Choroid plexus epithelial cell (primary cell): ENCODE measurements around a stretch of chr20.

- RRBS, result no CpG with 5 or more reads among the region's 6 CpGs
Observed at GRCh38 chr20:3917710-3918466, 28.7 kb downstream of the PANK2 start.

DNA sequence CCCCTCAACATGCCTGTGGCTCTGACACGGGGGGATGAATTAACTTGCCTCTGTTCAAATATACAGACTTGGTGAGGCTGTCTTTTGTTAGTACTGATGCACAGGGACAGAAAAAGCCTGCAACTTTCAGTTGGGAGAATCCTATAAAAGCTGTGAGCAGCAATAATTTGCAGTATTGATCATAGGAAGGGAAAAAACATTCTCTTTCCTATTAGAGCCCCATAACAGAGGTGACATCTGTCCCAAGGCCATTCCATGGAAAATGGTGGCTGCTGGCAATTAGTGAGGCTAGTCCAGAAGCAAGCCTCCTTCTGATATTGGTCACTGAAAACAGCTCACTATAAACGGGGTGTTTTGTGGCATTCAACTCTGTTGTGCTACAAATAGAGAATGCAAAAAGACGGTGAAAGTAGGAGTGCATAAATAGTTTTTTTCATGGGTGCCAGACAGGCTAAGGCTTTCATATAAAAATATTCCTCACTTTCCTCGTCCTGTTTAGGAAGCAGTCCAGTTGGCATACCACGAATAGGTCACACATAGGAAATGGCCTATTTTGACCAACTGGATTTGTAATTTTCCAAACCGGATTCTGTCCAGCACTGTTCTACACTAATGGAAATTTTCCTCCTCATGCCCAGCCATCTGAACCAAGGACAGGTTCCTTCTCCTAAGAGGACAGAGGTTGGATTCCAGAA, 42.8 kb downstream of the PANK2 start:
- RRBS, result no CpG with 5 or more reads among the region's 6 CpGs

- RRBS, result no CpG with 5 or more reads among the region's 15 CpGs
Observed at GRCh38 chr20:3933960-3935062, 45.1 kb downstream of the PANK2 start.

GRCh38 chr20:4244690-4245467, 4.2 kb downstream of the ADRA1D start:
- RRBS, result no CpG with 5 or more reads among the region's 10 CpGs

DNA sequence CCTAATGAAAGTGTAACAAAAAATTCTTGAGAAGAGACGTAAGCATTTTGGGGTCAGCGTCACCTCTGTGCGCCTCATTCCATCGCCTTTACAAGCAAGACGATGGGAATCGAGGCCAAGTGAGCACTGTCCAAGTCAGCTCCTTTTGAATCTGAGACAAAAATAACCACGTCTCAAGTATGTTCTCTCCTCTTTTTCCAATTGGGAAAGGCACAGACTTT, 47.9 kb upstream of the ADRA1D start:
- RRBS, result no CpG with 5 or more reads among the region's 7 CpGs

DNA sequence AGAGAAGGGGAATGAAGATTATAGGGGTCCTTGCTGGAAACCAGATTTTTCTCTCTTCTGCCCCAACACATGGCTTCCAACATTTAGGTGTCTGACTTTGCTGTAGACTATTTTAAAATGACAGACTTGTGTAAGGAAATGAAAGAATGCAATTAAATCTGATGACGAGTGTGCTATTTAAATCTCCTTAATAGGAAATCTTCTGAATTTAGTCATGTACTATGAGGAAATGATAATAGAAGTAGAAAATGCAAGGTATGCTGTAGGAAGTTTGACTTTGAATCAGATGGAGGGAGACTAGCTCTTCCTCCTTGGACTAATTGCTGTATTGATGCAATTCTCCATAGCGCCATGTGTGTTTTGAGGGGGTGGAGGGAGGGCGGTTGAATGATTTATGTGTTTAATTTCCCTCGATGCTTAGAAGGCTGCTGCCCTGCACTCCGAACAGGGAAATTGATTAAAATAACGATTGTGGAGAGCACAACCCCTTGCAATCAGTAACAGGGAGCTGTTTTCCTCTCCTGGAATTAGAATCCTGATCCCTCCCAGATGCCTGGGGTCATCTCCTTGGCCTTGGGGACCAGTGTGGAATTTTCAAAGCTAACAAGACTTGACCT, 179.0 kb upstream of the PRNP start:
- RRBS, result no CpG with 5 or more reads among the region's 6 CpGs

GRCh38 chr20:4613493-4614354, 72.5 kb upstream of the PRNP start:
- RRBS, result 37% methylated on average over 3 of the region's 15 CpGs

- RRBS, result no CpG with 5 or more reads among the region's 8 CpGs
Observed at GRCh38 chr20:4666012-4666705, 20.1 kb upstream of the PRNP start.

GRCh38 chr20:4811216-4812266, 11.9 kb downstream of the RASSF2 start:
- RRBS, result no CpG with 5 or more reads among the region's 13 CpGs

GRCh38 chr20:4814144-4814603, 9.2 kb downstream of the RASSF2 start:
- RRBS, result no CpG with 5 or more reads among the region's 8 CpGs

GRCh38 chr20:4829447-4830104, 6.2 kb upstream of the RASSF2 start:
- RRBS, result no CpG with 5 or more reads among the region's 3 CpGs

GRCh38 chr20:4866898-4867734, 43.7 kb upstream of the RASSF2 start:
- RRBS, result no CpG with 5 or more reads among the region's 8 CpGs

- RRBS, result no CpG with 5 or more reads among the region's 10 CpGs
Observed at GRCh38 chr20:4898196-4898832, 74.9 kb upstream of the RASSF2 start.

GRCh38 chr20:5056831-5057312, 55.6 kb upstream of the SLC23A2 start:
- RRBS, result no CpG with 5 or more reads among the region's 4 CpGs

GRCh38 chr20:5120052-5120568, 352 bp upstream of the PCNA start:
- RRBS, result 1% methylated on average over 4 of the region's 26 CpGs

- RRBS, result no CpG with 5 or more reads among the region's 2 CpGs
Observed at GRCh38 chr20:5143225-5143644, 16.4 kb downstream of the CDS2 start.

GRCh38 chr20:5177907-5178440, 51.2 kb downstream of the CDS2 start:
- RRBS, result no CpG with 5 or more reads among the region's 3 CpGs

DNA sequence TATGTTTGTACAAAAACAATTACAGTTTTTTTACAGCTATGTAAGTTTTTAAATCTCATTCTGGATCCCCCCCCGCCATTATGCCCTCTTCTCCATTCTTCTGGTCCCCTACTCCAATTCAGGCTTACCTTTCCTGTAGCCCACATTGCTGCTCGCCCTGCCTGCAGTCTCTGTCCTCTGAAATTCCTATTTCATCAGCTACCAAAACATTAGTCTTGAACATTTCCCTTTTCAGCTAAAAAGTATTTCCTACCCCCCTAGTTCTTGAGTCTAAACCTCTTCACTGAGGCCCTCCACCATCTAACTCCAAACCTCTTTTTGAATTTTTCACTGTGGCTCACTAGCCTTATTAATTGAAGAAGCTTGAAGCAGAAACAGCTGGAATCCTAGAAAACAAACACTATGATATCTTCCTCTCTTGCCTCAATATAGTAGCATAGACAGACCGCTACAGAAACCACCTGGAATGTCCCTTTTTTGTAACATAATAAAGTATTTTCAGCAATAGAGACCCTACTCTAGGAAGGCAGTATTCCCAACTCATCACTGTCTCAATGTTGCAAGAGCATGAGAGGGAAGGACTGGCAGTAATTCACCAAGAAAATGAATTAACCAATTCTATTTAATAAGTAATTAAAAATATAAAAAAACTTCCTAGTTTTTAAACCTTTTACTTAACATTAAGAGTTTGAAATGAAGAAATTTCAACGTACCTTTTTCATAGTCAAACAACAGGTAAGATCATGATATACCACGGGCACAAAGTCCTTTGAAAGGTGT, 41.2 kb downstream of the GPCPD1 start:
- RRBS, result no CpG with 5 or more reads among the region's 5 CpGs

DNA sequence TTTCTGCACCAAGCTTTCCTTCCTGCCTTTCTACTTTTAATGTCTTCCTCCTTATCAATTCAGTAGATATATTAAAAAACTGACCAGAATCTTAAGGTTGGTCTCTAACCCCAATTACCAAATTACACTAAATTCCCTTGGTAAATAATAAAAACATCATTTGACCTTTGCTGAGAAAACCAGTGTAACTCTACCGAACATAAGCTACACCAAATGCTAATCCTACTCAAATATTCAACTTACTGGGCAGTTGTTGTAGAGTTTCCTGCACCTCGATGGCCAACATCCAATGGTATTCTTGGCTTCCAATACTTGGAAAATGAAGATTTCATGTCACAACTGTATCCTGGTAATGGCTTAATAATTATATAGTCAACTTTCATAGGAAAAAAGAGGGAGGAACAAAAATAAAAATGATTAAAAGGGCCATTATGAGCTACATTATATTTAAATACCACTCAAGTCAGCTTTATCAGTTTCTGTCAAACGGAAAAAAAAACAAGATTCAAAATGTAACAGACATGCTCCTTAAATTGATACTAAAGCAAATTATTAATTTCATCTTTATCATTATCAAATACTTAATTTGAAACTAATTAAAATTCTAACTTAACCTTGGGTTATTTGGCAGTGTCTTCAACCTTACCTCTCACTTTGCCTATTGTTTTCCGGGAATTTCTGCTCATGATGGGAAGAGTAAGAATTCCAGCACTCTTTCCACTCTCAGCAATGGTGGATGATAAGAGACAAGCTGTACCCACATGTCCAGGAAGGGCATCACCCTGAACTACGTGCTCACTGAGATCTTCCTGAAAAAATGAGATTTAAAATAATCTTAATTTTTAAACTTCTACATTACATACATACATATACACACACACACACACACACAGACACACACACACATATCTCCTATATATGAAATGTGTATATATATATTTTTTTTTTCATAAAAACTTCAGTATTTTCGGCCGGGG, 35.3 kb downstream of the GPCPD1 start:
- RRBS, result no CpG with 5 or more reads among the region's 7 CpGs

- RRBS, result no CpG with 5 or more reads among the region's 4 CpGs
Observed at GRCh38 chr20:5832896-5833260, 78.4 kb upstream of the CHGB start.